ENCODE results near the gene KIF20A.

DNA sequence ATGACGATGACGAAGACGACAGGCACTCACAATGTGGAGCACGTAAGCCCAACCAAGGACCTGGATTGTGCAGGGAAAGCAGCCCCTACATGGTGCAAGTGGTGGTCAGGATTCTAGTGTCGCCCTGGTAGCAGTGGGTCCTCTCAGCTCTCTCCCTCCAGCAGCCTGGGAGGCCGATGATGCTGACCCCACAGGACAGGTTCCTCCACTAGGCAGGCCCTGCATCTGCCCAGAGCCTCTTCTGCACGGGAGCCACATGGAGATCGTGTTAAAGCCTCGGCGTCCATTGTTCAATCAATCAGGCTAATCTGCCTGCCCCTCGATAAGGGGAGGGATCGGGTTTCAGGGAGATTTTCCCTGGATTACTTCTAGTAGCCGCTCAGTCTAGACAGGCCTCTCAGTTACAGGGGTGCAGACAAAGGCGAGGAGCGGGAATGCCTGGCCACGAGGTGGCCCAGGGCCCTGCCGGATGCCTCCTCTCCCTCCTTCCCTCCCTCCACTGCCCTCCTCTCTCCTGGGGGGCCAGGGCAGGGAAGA, 91.6 kb downstream of the MACROH2A1 start:
- RAMPAGE, total RNA = no peak

- RAMPAGE, total RNA = no peak
These were observed 38.7 kb downstream of the MACROH2A1 start for GRCh38 chr5:135359997-135360999.

- RAMPAGE, total RNA = no peak
These were observed 24.3 kb downstream of the MACROH2A1 start for GRCh38 chr5:135374601-135375340.

DNA sequence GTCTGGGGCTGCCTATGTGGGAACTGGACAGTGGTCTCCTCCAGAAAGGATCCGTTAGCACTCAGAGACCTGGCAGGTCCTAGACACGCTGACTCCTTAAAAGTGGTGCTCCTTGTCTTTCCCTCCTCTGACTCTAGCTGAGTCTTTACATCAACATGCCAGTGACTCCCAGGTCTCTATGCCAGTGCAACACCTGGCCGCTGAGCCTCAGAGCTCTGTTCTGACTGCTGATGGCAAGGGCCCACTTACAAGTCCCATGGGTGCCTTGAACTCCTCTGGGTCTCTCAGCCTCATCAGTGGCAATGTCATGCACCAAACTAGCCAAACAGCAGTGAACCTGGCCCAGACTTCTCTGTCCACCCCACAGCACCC, 7.7 kb downstream of the MACROH2A1 start:
- RAMPAGE, total RNA = no peak

DNA sequence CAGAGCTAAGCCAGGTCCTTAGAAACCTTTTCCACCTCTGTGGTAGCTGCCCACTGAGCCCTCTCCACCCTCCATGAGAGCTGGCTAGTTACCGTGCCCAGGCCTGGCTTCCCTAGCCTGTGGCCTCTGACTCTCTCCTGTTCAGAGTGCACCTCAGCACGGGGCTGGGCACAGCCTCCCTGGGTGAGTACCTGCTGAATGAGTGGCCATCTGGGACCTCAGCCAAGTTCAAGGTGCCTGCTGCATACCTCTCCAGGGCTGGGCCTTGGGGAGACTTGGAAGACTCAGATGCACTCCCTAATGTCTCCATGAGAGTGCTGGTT, 9.5 kb downstream of the SLC25A48 start:
- RAMPAGE, total RNA = no peak

GRCh38 chr5:135929798-135930564, 24.8 kb downstream of the LECT2 start:
- RAMPAGE, total RNA = no peak

GRCh38 chr5:136036707-136038122, 8.4 kb downstream of the TGFBI start:
- RAMPAGE, total RNA = no peak

GRCh38 chr5:136081048-136081501, 51.6 kb upstream of the SMAD5 start:
- RAMPAGE, total RNA = no peak

- RAMPAGE, total RNA = no peak
These were observed 48.0 kb upstream of the SMAD5 start for GRCh38 chr5:136084656-136085064.

DNA sequence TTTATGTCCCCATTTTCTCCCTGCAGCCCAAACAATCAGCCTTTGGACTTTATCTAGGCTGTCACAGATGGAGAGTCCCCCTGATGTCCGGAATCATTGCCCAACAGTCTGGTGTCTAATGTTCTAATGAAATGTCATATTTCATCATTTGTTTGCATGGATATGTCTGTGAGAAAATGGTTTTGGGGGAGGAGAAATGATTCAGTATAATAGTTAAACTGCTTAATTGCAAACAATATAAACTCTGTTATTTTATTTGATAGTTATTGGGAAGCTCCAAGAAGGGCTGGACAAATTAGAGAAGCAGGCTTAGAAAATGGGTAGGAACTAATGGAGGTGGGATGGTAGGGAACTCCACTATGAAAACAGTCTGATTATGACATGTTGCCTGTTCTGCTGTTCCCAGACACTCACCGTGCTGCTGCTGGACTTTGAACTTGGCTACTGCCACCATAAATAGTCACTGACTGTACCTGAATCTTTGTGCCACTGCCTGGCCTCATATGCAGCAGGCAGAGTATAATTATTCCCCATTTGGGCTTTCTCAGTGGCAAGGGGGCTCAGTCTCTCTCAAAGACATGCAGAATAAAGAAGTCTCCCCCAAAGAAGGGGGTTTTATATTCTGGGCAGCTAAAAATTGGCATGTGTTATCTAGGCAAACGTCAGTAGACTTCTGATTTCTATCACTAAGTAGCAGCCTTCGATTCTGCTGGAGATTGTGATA, 38.2 kb upstream of the SMAD5 start:
- RAMPAGE, total RNA = no peak

DNA sequence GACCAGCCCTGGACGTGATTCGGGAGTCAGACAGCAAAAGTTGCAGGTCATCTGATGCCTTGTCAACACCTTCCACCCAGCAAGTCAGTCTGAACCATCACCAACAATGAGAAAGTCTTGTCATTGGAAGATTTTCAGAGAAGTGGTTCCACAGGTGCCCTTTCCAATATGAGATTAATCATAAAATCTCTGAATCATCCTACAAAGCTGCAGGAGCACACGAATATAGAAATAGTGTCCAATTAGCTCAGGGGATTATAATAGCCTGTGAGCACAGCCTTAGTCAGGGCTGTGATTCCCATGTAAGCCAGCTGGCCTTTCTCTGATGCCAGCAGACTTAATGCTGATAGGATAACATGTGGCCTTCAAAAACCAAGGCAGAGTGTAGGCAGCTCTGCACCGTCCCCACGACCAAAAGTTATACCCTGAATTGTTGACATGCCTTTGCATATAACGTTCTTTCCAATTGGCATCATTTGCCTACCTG, 445.1 kb upstream of the TRPC7 start:
- RAMPAGE, total RNA = no peak

GRCh38 chr5:136979058-136979641, 520.0 kb downstream of the SPOCK1 start:
- RAMPAGE, total RNA = no peak

DNA sequence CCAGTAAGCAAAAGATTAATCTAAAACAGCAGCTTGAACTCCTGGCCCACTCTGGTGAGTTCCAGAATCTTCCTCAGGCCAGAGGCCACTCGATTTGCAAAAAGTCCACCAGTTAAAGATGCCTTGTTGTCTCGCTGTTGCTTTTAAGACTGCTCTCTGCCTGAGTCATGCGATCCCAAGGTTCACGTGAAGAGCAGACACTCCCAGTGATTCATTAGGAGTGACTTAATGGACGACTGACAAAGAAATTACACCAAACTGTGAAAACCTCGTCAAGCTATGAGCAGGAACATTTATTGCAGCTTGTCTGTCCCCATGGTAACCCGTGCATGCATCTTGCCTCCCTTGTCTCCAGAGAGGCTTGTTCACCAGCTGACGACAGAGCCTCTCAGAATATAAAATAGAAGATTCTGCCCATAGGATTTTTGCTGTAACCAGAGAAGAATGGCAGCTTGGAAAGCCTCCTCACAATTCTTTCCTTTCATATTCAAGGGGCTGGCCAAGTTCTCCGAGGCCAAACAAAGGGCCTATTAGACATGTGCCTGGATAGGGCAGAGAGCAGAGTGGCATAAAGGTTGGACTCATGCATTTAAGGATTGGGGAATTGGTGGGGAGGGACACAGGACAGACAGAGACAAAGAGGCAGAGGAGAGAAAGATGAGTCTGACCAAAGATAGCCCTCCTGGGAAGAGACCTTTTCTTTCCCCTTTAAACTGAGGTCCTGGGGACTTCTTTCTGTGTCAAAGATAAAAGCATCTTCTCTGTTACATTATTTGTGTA, 352.6 kb downstream of the SPOCK1 start:
- RAMPAGE, total RNA = no peak

GRCh38 chr5:137254650-137255271, 244.4 kb downstream of the SPOCK1 start:
- RAMPAGE, total RNA = no peak

GRCh38 chr5:137315844-137316327, 183.2 kb downstream of the SPOCK1 start:
- RAMPAGE, total RNA = no peak

DNA sequence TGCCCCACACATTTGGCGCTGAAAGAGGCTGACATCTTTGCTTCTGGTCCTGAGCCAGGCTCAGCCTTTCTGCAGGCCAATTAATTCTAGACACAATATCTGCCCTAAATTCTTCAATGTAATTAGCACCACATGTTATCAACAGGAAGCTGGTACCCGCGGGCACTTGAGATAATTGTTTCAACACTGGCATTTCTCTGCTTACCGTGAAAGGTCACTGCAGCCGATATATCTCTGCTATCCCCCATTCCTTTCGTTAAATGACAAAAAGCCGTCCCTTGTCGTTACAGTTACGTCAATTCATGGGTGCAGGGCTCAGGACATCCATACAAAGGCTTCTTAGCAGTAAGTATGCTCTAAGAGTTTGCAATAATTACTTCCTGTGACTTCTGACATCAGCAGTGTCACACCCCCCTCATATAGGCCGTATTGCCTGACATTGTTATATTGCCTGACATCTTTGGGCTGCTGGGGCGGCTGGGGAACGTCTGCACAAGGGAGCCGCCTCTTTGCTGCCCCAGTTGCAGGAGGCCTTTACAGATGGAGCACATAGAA, 65.0 kb upstream of the SPOCK1 start:
- RAMPAGE, total RNA = no peak

GRCh38 chr5:137666128-137666597, 69.7 kb downstream of the KLHL3 start:
- RAMPAGE, total RNA = no peak

- RAMPAGE, total RNA = no peak
These were observed 48.1 kb upstream of the HNRNPA0 start for GRCh38 chr5:137802354-137802666.

GRCh38 chr5:137889594-137890054, 367 bp downstream of the PKD2L2 start:
- RAMPAGE, total RNA = no peak

- RAMPAGE, total RNA = start-site peak on the plus strand at chr5:138179147-138179178, 49 and 40 reads in 2 replicates
These were observed at the start of gene KIF20A for GRCh38 chr5:138178874-138179626. TSS of gene KIF20A (plus strand) at chr5:138179112.

Data from foreskin keratinocyte (primary cell).